PC-3 (cell line): ENCODE measurements around the gene ALDH1A3.

DNA sequence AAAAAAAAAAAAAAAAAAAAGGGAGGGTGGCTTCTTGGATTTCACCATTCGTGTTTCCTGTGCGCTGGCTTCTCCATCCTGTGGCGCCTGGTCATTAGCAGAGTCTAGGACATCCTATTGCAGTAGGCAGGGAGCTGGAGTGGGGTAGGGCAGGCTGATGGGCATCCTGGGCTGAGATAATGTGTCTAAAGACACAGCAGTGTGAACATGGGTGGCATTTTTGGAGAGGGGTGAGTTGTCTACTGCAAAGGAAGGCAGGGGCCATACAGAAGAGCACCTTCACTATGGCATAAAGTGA lies 65.5 kb upstream of the MEF2A start:
- RAMPAGE, long total RNA = no peak

DNA sequence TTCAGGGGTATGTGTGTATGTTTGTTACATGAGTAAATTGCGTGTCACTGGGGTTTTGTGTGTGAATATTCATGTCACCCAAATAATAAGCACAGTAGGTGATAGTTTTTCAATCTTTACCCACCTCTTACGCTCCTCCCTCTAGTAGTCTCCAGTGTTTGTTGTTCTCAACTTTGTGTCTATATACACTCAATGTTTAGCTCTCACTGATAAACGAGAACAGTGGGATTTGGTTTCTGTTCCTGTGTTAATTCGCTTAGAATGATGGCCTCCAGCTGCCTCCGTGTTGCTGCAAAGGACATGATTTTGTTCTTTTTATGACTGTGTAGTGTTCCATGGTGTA lies 54.4 kb downstream of the MEF2A start:
- RAMPAGE, long total RNA = no peak

GRCh38 chr15:99628282-99628773 lies 62.5 kb downstream of the MEF2A start:
- RAMPAGE, long total RNA = no peak

- RAMPAGE, long total RNA = no peak
Observed at GRCh38 chr15:99707903-99708303, 25.3 kb downstream of the LYSMD4 start.

GRCh38 chr15:99926059-99926491 lies 192.8 kb upstream of the LYSMD4 start:
- RAMPAGE, long total RNA = no peak

DNA sequence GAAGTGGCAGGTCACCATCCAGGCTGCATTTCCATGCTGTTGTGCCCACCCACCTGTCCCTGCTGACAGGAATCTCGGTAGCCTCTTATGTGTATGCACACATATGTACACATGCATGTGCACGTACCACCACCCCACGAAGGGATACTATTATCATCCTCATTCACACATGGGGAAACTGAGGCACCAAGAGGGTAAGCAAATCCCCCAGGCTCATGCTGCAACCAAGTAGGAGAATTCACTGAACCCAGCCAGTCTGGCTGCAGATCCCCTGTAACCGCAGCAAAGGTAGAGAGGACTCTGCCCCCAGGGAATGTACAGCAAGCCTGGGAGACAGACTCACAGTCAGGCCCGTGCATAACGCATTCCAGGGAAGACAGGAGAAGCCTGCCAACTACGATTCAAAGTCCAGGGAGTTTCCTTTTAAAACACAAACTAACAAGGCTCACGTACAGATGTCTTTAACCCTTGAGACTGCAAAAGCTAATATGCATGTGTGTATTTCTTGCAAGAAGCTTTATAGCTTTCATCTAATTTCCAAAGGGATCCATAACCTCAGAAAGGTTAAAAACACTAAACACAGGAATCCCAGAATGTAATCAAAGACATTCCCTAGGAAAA lies 129.7 kb downstream of the ADAMTS17 start:
- RAMPAGE, long total RNA = no peak

DNA sequence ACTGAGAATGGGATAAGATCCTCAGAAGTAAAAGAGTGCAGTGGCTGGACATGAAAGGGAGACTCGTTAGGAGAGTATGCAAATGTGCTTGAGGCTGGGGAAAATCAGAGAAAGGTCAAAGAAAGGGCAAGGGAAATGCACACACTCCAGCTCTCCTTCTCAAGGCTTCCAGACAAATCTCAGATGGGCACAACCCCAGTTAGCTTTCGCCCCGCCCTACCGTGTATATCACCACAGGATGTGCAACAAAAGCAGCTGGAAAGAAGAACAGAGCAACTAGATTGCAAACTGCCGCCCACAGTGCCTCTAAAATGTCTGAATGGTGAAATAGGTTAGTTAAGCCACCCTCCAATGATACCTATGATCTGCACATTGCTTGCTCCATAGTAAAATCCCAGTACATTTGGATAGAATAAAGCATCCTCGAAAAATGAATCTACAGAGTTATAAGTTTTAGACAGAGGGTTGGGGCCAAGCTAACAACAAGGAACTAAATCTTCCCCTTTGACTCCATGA lies 63.8 kb downstream of the CERS3 start:
- RAMPAGE, long total RNA = no peak

GRCh38 chr15:100878946-100879755 lies 480 bp upstream of the ALDH1A3 start:
- RAMPAGE, long total RNA = no peak

- RAMPAGE, long total RNA = start-site peak on the plus strand at chr15:100879827-100879850, 2,829 and 1,234 reads in 2 replicates
Observed at GRCh38 chr15:100879756-100880225, at the start of gene ALDH1A3. Gene ALDH1A3 (plus strand): TSS chr15:100879831.

DNA sequence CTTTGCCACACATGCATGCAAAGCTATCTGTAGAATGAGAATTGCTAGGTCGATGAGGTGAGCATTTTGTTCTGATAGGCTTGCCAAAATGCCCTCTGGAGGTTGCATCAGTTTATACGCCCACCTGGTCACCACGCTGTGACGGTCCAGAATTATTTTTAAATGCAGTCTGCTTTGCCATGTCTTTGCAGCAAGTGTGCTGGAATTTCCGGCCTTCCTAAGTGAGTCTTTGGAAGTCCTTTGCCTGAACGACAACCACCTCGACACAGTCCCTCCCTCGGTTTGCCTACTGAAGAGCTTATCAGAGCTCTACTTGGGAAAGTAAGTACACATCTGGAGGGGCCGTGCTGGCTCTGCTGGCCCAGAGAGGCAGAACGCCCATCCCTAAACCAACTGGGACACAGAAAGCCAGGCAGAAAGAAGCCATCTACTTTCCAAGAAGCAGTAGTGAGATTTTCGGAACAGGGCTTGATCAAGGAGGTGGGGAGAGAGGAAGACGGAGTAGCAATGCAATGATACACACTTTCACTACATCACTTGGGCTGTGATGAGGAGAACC lies 101.8 kb downstream of the LRRK1 start:
- RAMPAGE, long total RNA = no peak

DNA sequence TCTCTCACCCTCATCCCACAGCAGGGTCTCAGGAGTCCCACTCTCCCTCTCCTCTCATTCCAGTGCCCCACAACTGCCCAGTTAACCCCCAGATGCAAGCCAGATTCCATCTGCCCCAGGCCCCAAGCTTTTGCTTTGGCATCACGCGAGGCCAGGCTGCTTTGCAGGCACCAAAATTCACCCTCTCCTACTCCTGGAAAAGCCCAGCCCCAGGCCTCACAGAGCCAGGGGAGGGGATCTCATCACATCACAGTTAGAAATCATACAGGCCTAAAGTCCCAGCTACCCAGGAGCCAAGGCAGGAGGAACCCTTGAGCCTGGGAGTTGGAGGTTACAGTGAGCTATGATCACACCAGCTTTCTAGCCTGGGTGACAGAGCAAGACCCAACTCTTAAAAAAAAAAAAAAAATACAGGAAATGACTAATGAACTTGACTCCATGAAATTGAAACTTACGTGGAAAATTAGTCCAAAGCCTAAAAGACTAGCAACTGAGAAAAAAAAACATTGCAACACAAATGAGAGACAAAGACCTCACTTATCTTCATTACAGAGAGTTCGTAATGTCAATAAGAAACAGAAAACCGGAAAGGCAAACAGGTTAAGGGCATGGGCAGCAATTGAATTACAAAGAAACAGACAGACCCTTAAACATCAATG lies 151.4 kb downstream of the LRRK1 start:
- RAMPAGE, long total RNA = no peak

- RAMPAGE, long total RNA = no peak
Observed at GRCh38 chr15:101085811-101086300, 166.0 kb downstream of the CHSY1 start.

DNA sequence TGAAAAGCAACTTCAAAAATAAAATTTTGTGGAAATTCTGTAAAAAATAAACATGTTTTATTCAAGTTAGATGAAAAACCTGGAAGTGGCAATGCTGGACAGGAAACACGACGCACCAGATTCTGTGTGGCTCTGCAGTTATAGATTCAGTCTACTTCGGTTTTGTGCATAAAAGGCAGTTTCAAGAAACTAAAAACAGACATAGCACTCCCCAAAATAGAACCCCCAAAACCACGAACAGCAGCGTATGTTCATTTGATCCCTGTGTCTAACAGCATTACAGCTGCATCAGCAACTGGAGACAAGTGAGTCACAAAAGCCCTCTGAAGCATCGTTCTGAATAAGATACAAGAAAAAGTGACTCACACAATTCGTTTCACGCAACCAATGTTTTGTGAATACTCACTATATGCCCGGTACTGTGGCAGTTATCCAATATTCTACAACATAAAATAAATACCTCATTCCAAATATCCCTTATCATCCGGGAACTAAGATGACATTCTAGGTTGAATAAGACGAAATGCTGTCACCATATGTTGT lies 52.1 kb downstream of the CHSY1 start:
- RAMPAGE, long total RNA = no peak

GRCh38 chr15:101247907-101248740 lies 3.7 kb downstream of the CHSY1 start:
- RAMPAGE, long total RNA = no peak

DNA sequence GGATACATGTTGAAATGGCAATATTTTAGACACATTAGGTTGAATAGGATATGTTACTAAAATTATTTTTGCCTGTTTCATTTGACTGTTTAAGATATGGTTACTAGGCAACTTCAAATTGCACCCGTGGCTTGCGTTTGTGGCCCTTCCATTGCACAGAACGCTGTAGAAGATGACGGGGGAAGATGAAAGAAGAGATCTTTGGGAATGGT lies 18.7 kb upstream of the SNRPA1 start:
- RAMPAGE, long total RNA = no peak

- RAMPAGE, long total RNA = no peak
Observed at GRCh38 chr15:101398198-101398912, 91.2 kb downstream of the PCSK6 start.

DNA sequence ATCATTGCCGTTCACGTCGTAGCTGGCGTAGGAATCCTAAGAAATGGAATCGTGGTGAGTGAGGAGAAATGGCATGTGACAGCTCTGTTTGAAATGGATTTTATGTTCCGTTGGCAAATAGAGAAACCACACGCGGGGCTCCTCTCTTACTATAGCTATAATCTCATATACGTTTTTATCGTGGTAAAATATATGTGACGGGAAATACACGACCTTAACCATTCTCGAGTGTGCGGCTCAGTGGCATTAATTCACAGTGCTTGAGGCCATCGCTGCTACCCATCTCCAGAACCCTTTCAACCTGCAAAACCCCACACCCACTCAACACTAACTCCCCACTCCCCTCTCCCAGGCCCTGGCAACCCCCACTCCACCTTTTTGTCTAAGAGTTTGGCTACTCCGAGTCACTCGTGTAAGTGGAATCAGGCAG lies 59.5 kb downstream of the PCSK6 start:
- RAMPAGE, long total RNA = no peak

DNA sequence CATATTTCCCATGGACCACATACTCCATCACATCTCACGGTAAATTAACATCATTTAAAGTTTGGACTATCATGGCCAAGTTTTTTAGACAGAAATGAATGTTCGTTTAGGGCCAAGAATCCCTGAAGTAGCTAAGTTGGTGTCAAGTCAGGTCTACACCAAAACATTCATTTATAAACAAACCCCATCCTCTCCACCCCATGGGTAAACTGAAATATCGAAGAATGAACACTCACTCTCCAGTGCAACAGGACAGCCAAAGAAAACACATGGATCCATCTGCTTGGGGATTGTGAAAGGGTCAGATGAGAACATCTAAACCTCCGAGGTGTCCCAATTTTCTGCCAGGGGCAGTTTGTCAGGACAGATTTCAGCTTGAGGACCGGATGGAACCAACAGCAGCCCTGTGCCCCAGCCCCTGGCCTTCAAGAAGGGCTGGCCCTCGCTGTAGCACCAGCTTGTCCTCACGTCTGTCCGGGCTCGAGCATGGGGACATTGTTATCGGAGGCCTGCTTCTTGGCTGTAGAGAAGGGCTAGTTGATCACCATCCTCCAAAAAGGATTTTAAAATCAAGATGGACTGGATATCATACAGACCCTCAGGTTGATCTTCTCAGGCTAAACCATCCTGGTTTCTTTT lies 45.5 kb downstream of the PCSK6 start:
- RAMPAGE, long total RNA = no peak

DNA sequence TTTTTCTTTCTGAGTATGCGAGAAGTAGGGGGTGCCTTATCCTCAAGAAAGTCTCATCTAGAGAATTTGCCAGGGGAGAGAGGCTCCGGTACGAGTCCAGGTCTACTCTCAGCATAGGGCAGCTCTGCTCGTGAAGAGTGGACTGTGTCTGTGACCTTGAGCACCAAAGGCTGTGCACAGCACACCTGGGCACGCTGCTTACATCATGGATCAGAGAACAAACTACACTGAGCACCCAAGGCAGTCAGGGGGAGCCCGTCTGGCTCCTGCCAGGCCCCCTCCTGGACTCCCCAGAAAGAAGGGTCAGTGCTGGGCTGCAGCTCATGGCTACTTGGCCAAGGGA lies 35.8 kb downstream of the PCSK6 start:
- RAMPAGE, long total RNA = no peak

GRCh38 chr15:101488318-101489000 lies 1.0 kb downstream of the PCSK6 start:
- RAMPAGE, long total RNA = no peak